HTR-8/SVneo (cell line): ENCODE measurements around a stretch of chr6.

DNA sequence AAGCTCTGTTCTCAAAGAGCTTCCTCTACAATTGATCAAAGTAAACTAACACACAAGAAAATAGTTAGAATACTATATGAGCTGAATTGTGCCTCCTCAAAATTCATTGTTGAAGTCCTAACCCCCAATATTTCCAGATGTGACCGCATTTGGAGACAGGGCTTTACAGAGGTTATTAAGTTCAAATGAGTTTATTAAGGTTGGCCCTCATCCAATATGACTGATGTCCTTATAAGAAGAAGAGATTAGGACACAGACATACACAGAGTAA, 437.7 kb downstream of the HACE1 start:
- RRBS = no CpG with 5 or more reads among the region's 1 CpG

GRCh38 chr6:104671157-104671665, 188.5 kb downstream of the HACE1 start:
- RRBS = no CpG with 5 or more reads among the region's 11 CpGs

GRCh38 chr6:104953485-104954217, 3.3 kb upstream of the LIN28B start:
- RRBS = no CpG with 5 or more reads among the region's 20 CpGs

DNA sequence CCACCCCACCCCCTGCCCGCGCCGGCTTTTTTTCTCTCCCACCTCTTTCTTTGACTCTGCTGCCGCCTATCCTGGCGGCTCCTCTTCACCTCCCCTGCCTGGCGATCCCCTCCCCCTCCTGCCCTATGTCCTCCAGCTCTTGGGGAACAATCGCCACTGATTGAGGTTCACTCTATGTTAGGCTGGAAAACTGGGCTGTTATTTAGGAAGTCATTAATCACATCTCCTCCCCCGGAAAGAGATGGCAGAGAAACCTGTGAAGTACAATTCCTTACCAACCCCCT, 836 bp upstream of the LIN28B start:
- RRBS = no CpG with 5 or more reads among the region's 8 CpGs

DNA sequence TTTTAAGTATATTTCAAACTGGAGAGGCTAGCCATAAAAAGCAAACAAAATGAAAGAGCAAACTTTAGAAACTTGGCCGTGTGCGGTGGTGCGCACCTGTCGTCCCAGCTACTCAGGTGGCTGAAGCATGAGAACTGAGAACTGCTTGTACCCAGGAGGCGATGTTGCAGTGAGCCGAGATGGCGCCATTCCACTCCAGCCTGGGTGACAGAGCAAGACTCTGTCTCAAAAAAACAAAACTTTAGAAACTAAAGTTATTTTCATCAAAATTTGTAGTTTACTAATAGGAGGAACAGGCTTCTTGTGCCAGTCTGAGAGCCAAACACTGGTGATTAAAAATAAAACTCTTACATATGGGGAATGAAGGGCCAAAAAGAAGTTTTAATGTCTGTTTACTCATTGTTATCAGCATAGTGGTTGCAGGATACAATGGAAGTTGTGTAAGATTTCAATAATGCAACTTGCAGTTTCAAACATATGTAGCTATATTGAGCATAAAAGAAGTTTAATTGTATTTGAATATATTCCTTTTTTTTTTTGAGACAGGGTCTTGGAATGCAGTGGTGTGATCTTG, 100.3 kb upstream of the POPDC3 start:
- RRBS = no CpG with 5 or more reads among the region's 7 CpGs

DNA sequence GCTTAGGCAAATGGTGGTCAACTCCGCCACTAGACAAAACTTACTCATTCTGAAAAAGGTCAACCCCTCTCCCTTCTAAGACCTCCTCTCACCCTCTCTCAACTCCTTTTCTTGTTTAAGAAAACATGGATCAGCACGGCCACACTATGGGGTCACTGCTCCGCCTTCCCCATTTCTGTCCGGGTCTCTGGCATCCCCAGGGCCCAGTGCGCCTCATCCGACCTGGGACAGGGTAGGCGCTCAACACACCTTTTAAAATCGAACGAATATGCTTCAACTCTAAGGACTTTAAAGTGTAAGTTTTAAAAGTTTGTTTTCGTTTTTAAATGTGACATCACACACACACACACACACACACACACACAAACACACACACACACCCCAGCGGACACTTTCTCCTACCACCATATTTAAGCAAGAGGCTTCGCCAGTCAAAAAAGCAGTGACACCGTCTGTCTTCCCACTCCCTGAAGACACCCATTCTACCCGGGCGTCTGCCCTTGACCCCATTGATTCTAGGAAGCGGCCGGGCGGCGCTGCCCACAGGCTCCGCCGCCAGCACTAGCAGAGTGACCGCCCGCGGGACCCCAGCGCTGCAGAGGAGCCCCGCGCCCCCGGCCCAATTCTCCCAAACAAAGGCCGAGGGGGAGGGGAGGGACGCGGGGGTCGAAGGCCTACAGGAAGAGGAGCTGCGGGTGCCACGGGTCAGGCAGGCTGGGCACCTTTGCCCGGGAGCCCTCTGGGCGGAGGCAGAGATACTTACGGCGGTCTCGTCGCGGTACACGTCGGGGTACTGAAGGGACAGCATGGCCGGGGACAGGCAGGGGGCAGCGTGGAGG, 579 bp downstream of the PREP start:
- RRBS = 1% methylated on average over 18 of the region's 45 CpGs

GRCh38 chr6:105643910-105644382, 241.1 kb upstream of the PREP start:
- RRBS = no CpG with 5 or more reads among the region's 4 CpGs

DNA sequence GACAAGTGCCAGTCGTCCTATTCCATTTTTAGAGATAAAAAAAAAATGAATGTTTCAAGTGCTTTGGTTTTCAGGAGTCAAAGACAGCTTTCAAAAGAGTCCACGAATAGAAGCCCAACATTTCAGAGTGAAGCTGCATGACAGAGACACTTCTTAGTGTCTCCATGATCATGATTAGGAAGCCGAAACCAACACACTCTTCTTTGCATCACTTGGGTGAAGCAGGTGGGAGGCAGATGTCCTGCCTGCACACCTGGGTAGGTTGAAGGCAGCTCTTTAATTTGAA, 328.4 kb upstream of the PRDM1 start:
- RRBS = no CpG with 5 or more reads among the region's 3 CpGs

DNA sequence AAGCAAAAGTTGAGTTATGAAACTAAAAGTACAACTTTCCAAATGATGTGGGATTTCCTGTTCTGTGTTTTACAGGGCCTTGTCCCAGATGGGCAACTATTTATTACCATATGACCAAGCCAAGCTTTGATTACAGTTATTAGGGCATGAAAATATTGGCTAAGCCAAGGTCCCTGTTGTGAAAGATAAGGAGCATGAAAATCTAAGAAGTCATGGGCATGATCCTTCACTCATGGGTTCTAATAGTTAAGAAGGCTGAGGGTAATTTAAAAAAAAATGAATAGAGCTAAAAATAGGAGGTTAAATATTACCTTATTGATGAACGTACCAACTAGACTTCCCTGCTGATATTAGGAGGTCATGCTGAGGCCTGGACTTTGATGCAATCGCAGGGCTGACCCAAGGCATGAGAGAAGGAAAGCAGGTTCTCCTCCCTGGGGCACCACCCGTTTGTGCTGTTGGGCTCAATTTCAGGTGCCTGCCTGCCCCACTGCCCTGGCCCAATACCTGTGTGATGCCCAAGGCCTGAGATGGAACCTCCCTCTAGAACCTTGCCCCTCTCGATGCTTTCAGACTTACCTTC, 294.3 kb upstream of the PRDM1 start:
- RRBS = no CpG with 5 or more reads among the region's 4 CpGs

GRCh38 chr6:105794118-105794879, 291.8 kb upstream of the PRDM1 start:
- RRBS = no CpG with 5 or more reads among the region's 7 CpGs

GRCh38 chr6:106006248-106006604, 79.9 kb upstream of the PRDM1 start:
- RRBS = no CpG with 5 or more reads among the region's 3 CpGs

DNA sequence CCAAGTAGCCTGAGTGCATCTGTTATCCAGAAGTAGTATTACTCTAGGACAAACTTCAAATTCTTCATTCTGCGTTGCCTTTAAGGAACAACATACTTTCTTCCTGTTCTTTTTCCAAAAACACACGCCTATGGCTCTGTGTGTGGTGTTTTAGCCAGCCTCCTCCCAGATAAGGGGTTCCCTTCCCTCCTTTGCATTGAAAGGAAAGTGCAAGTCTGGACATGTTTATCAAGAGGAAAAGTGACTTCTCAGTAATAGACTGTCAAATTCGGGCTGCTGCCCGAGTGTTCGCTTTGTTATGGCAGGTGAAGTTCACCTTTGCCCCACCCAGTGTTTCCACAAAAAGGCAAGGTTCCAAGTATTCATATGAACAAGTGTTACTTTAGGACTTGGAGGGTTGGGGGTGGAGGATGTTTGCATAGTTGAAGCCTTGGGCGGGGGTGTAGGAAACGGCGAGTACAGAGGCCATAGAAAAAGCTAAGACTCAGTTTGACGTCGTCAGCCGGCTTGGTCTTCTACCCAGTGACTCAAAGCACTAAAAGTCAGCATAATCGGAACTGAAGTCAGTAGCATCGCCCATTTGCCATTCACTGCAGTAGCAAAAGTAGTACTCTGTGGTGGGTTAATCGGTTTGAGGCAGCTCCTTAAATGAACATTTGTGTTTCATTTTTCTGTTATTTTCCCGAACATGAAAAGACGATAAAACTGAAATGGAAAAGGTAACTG, 12.4 kb downstream of the PRDM1 start:
- RRBS = no CpG with 5 or more reads among the region's 16 CpGs

- RRBS = no CpG with 5 or more reads among the region's 15 CpGs
Measured at GRCh38 chr6:106104460-106105056, 18.4 kb downstream of the PRDM1 start.

GRCh38 chr6:106114472-106115180, 28.5 kb downstream of the PRDM1 start:
- RRBS = no CpG with 5 or more reads among the region's 16 CpGs

GRCh38 chr6:106119262-106119963, 33.3 kb downstream of the PRDM1 start:
- RRBS = no CpG with 5 or more reads among the region's 9 CpGs

DNA sequence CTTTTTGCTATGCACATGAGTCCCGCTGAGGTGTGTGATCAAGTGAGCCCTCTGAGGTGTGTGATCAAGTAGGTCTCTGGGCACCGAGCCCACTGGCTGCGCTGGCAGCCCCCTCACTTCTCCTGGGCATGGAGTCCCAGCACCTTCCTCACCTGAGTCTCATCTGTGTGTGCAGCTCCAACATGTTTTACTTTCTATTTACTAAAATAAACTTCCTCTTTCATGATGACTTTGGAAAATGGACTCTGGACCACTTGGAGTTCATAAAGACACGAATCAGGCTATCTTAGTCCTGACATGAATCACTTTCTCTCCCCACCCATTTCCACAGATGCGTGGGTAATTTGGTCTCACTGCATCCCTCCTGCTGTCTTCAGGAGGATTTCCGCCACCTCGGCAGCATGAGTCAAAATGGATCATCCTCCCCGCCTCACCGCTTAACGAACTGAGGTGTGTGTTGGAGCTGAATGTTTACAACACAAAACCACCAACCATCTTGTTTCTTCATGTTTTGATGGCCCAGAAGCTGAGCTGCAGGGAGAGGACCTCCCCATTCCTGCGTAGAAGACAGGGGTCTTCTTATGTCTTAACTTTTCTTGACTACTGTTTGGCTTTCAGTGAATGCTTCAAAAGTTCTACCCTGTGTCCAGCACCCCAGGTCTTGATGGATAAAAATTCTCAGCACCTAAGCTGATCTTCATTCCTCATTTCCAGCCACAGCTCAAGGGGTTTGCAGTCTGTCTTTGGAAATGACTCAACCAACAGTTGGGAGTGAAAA, 40.0 kb downstream of the PRDM1 start:
- RRBS = no CpG with 5 or more reads among the region's 11 CpGs

GRCh38 chr6:106129518-106130066, 43.5 kb downstream of the PRDM1 start:
- RRBS = no CpG with 5 or more reads among the region's 4 CpGs

DNA sequence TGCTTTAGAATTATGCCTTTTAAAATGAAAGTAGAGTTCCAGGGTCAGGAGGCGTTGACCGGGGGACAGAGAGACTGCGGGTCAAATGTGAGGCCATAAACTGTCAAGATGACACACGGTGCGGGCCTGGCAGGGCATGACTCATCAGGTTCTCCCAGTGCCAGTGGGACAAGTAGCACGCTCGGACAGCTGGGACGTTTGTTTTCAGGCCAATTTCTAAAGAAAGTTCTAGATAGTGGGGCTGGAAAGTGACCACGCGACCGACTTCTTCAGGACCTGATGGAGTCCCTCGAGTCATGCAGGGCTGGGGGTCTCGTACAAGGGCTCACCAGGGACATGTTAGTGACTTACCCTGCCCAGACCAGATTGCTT, 49.1 kb downstream of the PRDM1 start:
- RRBS = no CpG with 5 or more reads among the region's 13 CpGs

DNA sequence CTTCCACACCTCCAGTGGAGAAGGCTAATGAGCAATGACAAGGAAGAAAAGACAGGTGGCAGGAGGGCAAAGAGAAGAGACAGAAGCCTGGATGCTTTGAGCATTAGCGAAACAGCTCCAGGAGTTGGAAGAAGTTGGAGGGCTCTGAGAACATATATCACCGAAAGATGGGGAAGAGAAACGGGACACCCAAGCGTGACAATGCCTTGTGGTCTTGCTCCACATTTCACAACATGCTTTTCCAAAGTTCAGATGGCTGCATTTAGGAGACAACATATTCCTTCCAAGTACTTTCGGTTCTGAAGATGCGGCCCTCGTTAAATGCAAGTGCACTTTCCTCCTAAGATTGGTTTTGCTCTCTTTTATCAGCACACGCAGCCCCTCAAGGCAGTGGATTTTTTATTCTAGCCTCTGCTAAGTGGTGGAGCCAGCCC, 69.3 kb downstream of the PRDM1 start:
- RRBS = no CpG with 5 or more reads among the region's 8 CpGs

GRCh38 chr6:106516524-106516904, 112.8 kb downstream of the RTN4IP1 start:
- RRBS = no CpG with 5 or more reads among the region's 2 CpGs